HepG2 (cell line): Measurements from ENCODE around the gene TSHR.

DNA sequence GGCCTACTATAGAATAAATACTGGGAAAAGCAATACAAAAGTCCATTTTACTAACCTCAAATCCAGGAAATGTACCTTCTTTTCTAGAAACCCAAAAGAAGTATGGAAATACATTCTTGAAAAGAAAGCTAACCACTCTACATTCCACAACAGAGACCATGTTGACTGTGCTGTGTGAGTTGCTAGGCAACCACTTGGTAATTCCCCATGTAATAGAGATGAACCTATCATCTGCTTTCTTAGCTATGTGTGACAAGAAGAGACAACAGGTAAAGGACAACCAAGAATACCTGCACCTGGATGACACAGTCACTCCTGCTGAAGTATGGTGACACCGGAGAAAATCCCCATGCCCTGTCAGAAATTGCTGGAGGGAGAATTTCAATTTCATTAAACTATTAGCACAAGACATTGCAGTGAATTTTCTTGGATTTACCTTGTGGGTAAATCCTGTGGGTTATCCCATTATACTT, 11.7 kb upstream of the CIPC start:
- RRBS, 2 experiments: no CpG with 5 or more reads among the region's 1 CpG
CAGE:
- cytosol, long polyA minus RNA: no peak
- cytosol, long polyA plus RNA: no peak
- long polyA plus RNA: no peak
- nucleus, long polyA minus RNA: no peak
- nucleus, long polyA plus RNA: no peak

- RRBS, 2 experiments: no CpG with 5 or more reads among the region's 3 CpGs
CAGE:
- cytosol, long polyA minus RNA: no peak
- cytosol, long polyA plus RNA: no peak
- long polyA plus RNA: no peak
- nucleus, long polyA minus RNA: no peak
- nucleus, long polyA plus RNA: no peak
These were observed 3.9 kb upstream of the NOXRED1 start for GRCh38 chr14:77427243-77427584.

DNA sequence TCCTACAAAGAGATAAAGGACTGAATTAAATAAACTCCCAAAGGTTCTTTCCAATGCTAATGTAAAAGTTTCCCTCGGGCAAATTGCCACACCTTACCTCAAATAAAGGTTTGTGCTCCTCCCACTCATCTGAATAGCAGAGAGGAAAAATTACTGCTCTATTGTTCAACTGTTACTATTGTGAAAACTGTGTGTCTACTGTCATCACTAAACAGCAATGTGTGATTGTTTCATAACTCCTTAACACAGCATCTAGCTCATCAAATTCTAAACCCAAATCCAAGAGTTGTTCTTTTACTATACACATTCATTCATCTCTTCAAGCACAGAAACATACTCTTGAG, 3.2 kb downstream of the SPTLC2 start:
- RRBS, 2 experiments: no CpG with 5 or more reads among the region's 1 CpG
CAGE:
- cytosol, long polyA minus RNA: no peak
- cytosol, long polyA plus RNA: no peak
- long polyA plus RNA: no peak
- nucleus, long polyA minus RNA: no peak
- nucleus, long polyA plus RNA: no peak

DNA sequence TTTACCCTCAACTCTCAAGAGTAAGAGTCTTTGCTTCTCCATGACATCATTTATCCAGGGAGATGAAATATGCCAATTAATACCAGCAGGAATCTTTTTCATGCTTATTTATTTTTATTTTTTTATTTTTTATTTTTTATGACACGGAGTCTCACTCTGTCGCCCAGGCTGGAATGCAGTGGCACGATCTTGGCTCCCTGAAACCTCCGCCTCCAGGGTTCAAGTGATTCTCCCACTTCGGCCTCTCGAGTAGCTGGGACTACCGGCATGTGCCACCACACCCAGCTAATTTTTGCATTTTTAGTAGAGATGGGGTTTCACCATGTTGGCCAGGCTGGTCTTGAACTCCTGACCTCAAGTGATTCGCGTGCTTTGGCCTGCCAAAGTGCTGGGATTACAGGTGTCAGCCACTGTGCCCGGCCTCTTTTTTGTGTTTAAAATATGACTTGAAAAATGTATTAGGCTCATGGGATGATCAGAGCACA, 13.8 kb downstream of the SLIRP start:
- RRBS, 2 experiments: no CpG with 5 or more reads among the region's 10 CpGs
CAGE:
- cytosol, long polyA minus RNA: no peak
- cytosol, long polyA plus RNA: no peak
- long polyA plus RNA: no peak
- nucleus, long polyA minus RNA: no peak
- nucleus, long polyA plus RNA: no peak

DNA sequence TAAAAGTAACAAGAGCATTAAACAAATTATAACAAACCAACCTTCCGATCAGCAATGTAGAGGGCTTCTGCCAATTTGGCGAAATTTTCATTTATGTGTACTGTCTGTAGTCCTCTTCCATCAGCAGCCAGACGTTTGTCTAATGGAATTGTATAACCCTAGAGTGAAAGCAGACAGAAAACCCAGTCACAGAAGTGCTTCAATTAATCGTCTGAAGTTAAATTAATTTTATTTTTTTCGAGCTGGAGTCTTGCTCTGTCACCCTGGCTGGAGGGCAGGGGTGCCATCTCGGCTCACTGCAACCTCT, 24.5 kb downstream of the SLIRP start:
- RRBS, 2 experiments: no CpG with 5 or more reads among the region's 6 CpGs
CAGE:
- cytosol, long polyA minus RNA: no peak
- cytosol, long polyA plus RNA: no peak
- long polyA plus RNA: no peak
- nucleus, long polyA minus RNA: no peak
- nucleus, long polyA plus RNA: no peak

DNA sequence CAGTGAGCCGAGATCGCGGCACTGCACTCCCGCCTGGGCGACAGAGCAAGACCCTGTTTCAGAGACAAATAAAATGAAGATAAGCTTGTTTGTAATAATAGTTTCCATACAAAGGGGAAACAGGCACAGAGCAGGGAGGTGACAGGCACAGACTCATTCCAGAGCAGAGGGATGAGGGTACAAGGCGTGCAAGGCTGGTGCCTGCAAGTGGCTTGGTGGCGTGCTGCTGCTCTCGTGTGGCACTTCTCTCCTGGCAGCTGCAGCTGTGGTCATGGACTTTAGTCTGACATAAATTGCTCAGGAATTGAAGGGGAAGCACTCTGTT, 17.2 kb downstream of the ADCK1 start:
- RRBS, 2 experiments: no CpG with 5 or more reads among the region's 8 CpGs
CAGE:
- cytosol, long polyA minus RNA: no peak
- cytosol, long polyA plus RNA: no peak
- long polyA plus RNA: no peak
- nucleus, long polyA minus RNA: no peak
- nucleus, long polyA plus RNA: no peak

DNA sequence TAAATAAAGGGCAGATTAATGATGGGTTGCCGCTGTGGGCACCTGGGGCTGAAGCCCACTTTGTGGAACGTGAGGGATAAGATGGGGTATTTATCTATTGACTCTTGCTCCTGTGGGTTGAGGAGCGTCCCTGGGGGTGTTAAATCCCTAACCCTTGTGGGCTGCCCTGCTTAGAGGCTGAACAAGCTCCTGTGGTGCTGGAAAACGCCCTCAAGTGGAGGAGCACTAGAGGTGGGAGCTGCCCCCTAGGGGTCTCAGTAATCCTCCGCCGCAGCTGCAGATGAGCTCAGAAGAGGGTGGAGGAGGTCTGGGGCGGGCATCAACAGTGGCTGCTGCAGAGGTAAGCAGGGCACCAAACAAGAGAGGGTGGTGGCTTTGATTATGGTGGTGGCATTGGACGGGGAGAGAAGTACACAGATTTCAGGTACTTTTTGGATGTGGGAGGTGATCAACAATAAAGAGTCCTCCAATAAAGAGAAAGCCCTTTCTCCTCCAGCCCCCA, 179.7 kb downstream of the ADCK1 start:
- RRBS, 2 experiments: no CpG with 5 or more reads among the region's 8 CpGs
CAGE:
- cytosol, long polyA minus RNA: no peak
- cytosol, long polyA plus RNA: no peak
- long polyA plus RNA: no peak
- nucleus, long polyA minus RNA: no peak
- nucleus, long polyA plus RNA: no peak

- RRBS, 2 experiments: no CpG with 5 or more reads among the region's 7 CpGs
CAGE:
- cytosol, long polyA minus RNA: no peak
- cytosol, long polyA plus RNA: no peak
- long polyA plus RNA: no peak
- nucleus, long polyA minus RNA: no peak
- nucleus, long polyA plus RNA: no peak
These were observed 917.9 kb downstream of the DIO2 start for GRCh38 chr14:79293244-79293890.

DNA sequence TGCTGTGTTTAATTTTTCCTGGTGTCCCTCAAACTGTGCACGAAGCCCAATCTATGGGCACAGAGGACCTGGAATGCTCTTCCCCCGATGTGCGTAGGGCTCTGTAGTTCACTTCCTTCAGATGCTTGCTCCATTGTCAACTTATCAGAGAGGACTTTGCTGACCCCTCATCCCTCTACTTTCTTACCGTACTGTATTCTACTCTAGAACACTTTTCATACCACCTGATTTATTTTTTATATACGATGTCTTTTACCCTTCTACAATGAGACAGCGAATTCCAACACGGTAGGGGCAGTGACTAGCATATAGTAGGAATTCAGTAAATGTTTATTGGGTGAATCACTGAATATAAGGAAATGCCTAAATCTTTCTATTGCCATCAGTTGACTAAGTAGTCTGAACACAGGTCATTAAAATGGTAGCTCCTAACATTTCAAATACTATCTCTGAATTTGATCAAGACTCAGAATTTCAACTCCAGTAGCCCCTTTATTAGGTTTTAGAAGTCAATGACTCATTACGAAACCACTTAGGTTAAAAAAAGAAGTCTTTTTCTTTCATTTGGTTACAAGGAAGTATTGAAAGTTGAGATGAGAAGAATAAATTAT, 303.0 kb downstream of the CEP128 start:
- RRBS, 2 experiments: no CpG with 5 or more reads among the region's 8 CpGs
CAGE:
- cytosol, long polyA minus RNA: no peak
- cytosol, long polyA plus RNA: no peak
- long polyA plus RNA: no peak
- nucleus, long polyA minus RNA: no peak
- nucleus, long polyA plus RNA: no peak

- RRBS, 2 experiments: no CpG with 5 or more reads among the region's 13 CpGs
CAGE:
- cytosol, long polyA minus RNA: no peak
- cytosol, long polyA plus RNA: no peak
- long polyA plus RNA: no peak
- nucleus, long polyA minus RNA: no peak
- nucleus, long polyA plus RNA: no peak
These were observed 148.9 kb downstream of the CEP128 start for GRCh38 chr14:80792534-80793161.

GRCh38 chr14:80899846-80900401, 41.6 kb downstream of the CEP128 start:
- RRBS, 2 experiments: no CpG with 5 or more reads among the region's 7 CpGs
CAGE:
- cytosol, long polyA minus RNA: no peak
- cytosol, long polyA plus RNA: no peak
- long polyA plus RNA: no peak
- nucleus, long polyA minus RNA: start-site peak on the minus strand at chr14:80900055-80900214, 7 reads
- nucleus, long polyA plus RNA: no peak

- RRBS, 2 experiments: 0% methylated on average over 2 of the region's 36 CpGs
CAGE:
- cytosol, long polyA minus RNA: no peak
- cytosol, long polyA plus RNA: no peak
- long polyA plus RNA: no peak
- nucleus, long polyA minus RNA: no peak
- nucleus, long polyA plus RNA: no peak
These were observed at the start of gene TSHR for GRCh38 chr14:80955112-80956160. TSS of gene TSHR (plus strand) at chr14:80955621.

- RRBS, 2 experiments: no CpG with 5 or more reads among the region's 3 CpGs
CAGE:
- cytosol, long polyA minus RNA: no peak
- cytosol, long polyA plus RNA: no peak
- long polyA plus RNA: no peak
- nucleus, long polyA minus RNA: no peak
- nucleus, long polyA plus RNA: no peak
These were observed 130.1 kb downstream of the TSHR start for GRCh38 chr14:81085508-81085945.

GRCh38 chr14:81470953-81471558, 62.6 kb downstream of the SEL1L start:
- RRBS, 2 experiments: no CpG with 5 or more reads among the region's 11 CpGs
CAGE:
- cytosol, long polyA minus RNA: no peak
- cytosol, long polyA plus RNA: no peak
- long polyA plus RNA: no peak
- nucleus, long polyA minus RNA: no peak
- nucleus, long polyA plus RNA: no peak

- RRBS, 2 experiments: no CpG with 5 or more reads among the region's 5 CpGs
CAGE:
- cytosol, long polyA minus RNA: no peak
- cytosol, long polyA plus RNA: no peak
- long polyA plus RNA: no peak
- nucleus, long polyA minus RNA: no peak
- nucleus, long polyA plus RNA: no peak
These were observed 648 bp upstream of the SEL1L start for GRCh38 chr14:81534388-81534614.

- RRBS, 2 experiments: no CpG with 5 or more reads among the region's 5 CpGs
CAGE:
- cytosol, long polyA minus RNA: no peak
- cytosol, long polyA plus RNA: no peak
- long polyA plus RNA: no peak
- nucleus, long polyA minus RNA: no peak
- nucleus, long polyA plus RNA: no peak
These were observed 1131.4 kb upstream of the FLRT2 start for GRCh38 chr14:84398581-84398894.

DNA sequence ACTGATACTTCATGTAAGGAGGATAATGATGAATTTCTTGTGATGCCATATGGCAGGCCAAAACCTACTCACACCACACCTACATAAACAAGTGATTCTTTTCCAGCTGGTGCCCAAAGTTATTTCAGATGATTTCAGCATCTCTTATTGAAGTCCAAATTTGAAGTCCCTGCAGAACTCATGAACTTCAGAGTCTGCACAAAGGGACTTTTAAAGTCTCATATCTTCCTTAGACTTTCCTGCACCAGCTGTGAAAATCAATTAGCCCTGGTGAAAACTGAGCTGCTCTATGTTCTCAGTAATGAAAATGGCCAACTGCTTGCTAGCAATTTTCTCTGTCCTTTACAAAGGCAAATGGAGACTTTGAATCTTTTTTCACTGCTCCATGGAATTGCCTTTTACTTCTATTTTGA, 872.3 kb upstream of the FLRT2 start:
CAGE:
- cytosol, long polyA minus RNA: no peak
- cytosol, long polyA plus RNA: no peak
- long polyA plus RNA: no peak
- nucleus, long polyA minus RNA: no peak
- nucleus, long polyA plus RNA: no peak

GRCh38 chr14:86312446-86313099, 782.6 kb downstream of the FLRT2 start:
- RRBS, 2 experiments: no CpG with 5 or more reads among the region's 21 CpGs
CAGE:
- cytosol, long polyA minus RNA: no peak
- cytosol, long polyA plus RNA: no peak
- long polyA plus RNA: no peak
- nucleus, long polyA minus RNA: no peak
- nucleus, long polyA plus RNA: no peak

DNA sequence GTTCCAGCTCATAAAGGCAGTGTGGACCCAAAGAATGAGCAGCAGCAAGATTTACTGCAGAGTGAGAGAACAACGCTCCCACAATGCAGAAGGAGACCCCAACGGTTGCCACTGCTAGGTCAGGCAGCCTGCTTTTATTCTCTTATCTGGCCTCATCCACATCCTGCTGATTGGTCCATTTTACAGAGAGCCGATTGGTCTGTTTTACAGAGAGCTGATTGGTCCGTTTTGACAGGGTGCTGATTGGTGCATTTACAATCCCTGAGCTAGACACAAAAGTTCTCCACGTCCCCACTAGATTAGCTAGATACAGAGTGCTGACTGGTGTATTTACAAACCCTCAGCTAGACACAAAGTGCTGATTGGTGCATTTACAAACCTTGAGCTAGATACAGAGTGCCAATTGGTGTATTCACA, 1088.1 kb downstream of the GALC start:
- RRBS, 2 experiments: no CpG with 5 or more reads among the region's 5 CpGs
CAGE:
- cytosol, long polyA minus RNA: no peak
- cytosol, long polyA plus RNA: no peak
- long polyA plus RNA: no peak
- nucleus, long polyA minus RNA: no peak
- nucleus, long polyA plus RNA: no peak

GRCh38 chr14:88024394-88024864, 19.5 kb downstream of the GPR65 start:
- RRBS, 2 experiments: no CpG with 5 or more reads among the region's 5 CpGs
CAGE:
- cytosol, long polyA minus RNA: start-site peak on the plus strand at chr14:88024603-88024611, 55 reads
- cytosol, long polyA plus RNA: no peak
- long polyA plus RNA: no peak
- nucleus, long polyA minus RNA: no peak
- nucleus, long polyA plus RNA: no peak